ENCODE measurements around the genes NCAN, GMIP and ZNF492.

- PRO-cap: no peak
- RAMPAGE, long total RNA, 2 experiments: no peak in any of the 2 experiments
Measured at GRCh38 chr19:19211619-19212246, at the start of gene NCAN. NCAN (plus strand) TSS chr19:19211958.

- PRO-cap: no peak
- RAMPAGE, long total RNA, 2 experiments: no peak in any of the 2 experiments
Measured at GRCh38 chr19:19460071-19460751, 54.7 kb downstream of the GATAD2A start.

DNA sequence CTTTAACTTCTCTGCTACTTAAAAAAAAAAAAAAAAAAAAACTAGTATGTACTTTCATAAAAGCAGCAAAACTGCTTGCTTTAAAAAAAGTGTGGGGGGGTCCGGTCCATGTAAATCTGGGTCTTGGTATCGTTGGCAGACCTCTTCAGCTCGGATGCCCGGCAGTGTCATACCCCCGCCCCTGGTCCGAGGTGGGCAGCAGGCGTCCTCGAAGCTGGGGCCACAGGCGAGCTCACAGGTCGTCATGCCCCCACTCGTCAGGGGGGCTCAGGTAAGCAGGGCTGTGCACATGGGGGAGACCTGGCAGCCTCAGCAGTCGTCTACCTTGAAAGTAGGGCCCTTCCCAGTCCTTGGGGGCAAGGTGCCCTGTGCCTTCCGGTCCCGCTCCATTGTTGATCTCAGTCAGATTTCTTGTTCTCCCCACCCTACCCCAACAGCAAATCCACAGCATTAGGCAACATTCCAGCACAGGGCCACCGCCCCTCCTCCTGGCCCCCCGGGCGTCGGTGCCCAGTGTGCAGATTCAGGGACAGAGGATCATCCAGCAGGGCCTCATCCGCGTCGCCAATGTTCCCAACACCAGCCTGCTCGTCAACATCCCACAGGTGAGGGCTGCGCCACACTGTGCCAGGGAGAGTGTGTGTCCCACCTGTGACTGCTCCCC is 19.6 kb downstream of the TSSK6 start:
- PRO-cap: no peak
- RAMPAGE, long total RNA, 2 experiments: no peak in any of the 2 experiments

DNA sequence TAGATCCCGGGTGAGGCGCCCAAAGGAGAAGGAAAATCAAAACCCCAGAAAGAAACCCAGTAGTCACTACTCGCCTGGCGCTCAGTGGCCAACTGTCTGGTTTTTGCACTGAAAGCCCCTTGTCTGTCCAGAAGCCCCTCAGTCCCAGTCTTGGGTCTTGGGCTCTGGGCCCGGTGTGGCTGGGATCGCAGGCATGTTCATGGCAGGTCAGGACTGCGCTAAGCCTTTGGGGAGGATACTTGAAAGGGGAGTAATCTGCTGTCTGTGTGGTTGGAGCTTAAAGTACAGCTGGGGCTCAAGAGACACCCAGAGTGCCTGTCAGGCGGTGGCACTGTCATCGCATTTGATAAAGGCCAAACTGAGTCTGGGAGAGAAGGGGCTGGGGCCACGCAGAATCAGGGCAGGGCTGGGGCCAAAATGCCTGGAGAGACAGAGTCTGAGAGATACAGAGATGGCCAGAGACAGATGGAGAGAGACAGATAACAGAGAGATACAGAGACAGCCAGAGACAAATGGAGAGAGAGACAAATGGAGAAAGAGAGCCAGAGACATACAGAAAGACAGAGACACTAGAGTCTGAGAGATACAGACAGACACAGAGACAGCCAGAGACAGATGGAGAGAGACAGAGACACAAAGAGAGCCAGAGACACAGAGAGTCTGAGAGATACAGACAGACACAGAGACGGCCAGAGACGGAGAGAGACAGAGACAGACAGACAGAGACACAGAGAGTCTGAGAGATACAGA is 4.2 kb upstream of the CILP2 start:
- PRO-cap: no peak
- RAMPAGE, long total RNA, 2 experiments: no peak in any of the 2 experiments

- PRO-cap: no peak
- RAMPAGE, long total RNA, 2 experiments: no peak in any of the 2 experiments
Measured at GRCh38 chr19:19615187-19615562, 3.3 kb downstream of the PBX4 start.

DNA sequence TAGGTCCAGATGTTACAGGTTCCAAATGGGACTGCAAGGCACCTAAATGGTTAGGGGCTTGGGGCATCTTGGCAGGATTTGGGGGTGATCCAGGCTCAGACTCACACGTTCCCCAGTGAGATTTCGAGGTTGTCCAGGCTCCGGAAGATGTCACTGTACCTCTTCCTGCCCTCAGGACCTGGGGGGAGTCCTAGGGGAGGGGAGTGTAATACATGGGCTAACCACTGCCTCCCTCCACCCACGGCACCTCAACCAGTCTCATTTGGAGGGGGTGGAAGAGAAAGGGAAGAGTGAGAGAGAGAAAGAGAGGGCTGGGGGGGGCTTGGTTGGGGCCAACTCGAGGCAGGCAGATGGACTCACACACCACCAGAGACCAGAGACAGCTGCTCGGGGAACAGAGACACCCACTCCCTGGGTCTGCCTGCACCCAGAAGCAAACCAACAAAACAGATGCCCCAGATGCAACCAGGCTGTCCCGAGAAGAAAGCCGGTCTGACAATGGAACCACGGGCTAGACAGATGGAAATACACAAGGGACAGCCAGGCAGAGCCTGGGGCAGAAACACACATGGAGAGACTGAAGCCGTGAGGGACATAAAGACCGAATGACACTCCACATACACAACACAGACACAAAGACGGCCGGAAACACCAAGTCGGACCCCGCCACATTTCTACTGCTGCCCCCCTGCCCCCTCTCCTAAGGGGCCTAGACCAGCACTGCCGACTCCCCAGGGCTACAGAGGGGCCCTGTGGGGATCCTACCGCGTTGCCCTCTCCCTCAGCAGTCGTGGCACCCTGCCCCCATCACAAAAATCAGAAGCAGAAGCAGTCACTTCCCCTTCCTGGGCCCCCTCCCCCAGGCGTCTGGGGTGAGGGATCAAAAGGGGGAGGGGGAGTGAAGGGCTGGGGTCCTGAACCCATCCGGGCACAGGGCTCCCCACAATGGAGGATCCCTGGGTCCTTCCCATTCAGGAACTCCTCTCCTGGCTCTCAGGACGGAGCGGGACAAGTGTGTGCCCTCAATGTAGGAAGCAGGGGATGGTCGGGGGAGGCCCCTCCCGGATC is 693 bp downstream of the GMIP start:
- PRO-cap: no peak
- RAMPAGE, long total RNA, 2 experiments: no peak in any of the 2 experiments

GRCh38 chr19:19643498-19643845 is at the start of gene GMIP:
GMIP (minus strand) TSS chr19:19643657.
- PRO-cap: bidirectional peak, plus-strand start at chr19:19643736, minus-strand start at chr19:19643608
- RAMPAGE, long total RNA, 2 experiments: start-site peak on the minus strand in 2 of 2 experiments, at chr19:19643616-19643642 at its widest, 22 to 23 reads per replicate

DNA sequence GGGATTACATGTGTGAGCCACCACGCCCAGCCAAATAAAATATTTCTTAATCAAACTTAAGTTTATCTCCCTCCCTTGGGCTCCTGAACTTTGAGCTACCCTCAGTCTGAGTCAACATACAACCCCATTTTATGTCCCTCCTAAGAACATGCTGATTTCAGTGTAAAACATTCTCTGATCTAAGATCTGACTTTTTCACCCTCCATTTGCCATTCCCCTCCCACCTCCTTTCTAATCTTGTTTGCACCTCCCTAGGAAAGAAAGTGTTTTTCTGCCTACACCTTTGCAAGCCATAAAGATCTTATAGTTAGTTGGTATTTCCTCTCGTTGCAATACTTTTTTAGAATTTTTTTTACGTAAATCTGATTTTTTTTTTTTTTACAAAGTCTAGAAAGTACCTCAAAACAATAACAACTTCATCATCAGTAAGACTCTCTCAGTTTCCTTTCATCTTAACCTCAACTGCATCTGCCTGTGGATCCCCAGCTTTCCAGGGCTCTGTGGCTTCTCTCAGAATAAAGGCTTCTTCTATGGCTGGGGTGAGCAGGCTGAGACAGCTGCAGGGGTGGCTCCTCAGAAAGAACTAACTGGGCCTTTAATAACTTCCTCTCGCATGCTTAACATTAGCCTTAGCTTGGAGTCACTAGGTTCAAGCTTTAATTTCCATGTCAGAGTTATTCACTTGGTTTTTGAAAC is 4.3 kb downstream of the ZNF506 start:
- PRO-cap: no peak
- RAMPAGE, long total RNA, 2 experiments: no peak in any of the 2 experiments

DNA sequence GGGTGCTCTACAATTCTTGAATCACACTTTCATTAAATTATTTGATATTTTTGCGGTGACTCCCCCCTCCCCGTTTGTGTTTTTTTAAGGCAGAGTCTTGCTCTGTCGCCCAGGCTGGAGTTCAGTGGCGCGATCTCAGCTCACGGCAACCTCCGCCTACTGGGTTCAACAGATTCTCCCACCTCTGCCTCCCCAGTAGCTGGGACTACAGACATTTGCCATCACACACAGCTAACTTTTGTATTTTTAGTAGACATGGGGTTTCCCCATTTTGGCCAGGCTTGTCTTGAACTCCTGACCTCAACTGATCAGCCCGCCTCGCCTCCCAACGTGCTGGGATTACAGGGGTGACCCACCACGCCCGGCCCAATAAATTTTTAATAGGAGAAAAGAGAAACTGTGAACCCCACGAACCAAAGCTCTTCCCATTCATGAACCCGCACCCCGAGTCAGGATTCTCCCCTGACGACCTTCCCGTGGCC is 677 bp downstream of the ZNF506 start:
- PRO-cap: no peak
- RAMPAGE, long total RNA, 2 experiments: no peak in any of the 2 experiments

GRCh38 chr19:20151708-20152190 is 15.3 kb upstream of the ZNF486 start:
- PRO-cap: no peak
- RAMPAGE, long total RNA, 2 experiments: no peak in any of the 2 experiments

- PRO-cap: no peak
- RAMPAGE, long total RNA, 2 experiments: no peak in any of the 2 experiments
Measured at GRCh38 chr19:20154489-20155199, 12.4 kb upstream of the ZNF486 start.

- PRO-cap: no peak
- RAMPAGE, long total RNA, 2 experiments: no peak in any of the 2 experiments
Measured at GRCh38 chr19:20260706-20261042, 93.7 kb downstream of the ZNF486 start.

GRCh38 chr19:20664386-20664912 is 3.1 kb upstream of the ZNF626 start:
- PRO-cap: no peak
- RAMPAGE, long total RNA, 2 experiments: no peak in any of the 2 experiments

DNA sequence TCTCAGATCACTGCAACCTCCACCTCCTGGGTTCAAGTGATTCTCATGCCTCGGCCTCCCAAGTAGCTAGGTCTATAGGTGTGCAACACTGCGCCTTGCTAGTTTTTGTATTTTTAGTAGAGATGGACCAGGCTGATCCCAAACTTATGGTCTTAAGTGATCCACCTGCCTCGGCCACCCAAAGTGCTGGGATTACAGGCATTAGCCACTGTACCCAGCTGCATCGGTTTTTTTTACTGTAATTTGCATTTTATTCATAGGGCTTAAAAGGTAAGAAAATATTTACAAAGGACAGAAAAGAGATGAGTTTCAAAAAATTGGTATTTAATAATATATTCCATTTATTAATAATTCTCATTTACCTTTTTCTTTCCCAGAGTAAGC is 6.2 kb upstream of the ZNF626 start:
- PRO-cap: no peak
- RAMPAGE, long total RNA, 2 experiments: no peak in any of the 2 experiments

DNA sequence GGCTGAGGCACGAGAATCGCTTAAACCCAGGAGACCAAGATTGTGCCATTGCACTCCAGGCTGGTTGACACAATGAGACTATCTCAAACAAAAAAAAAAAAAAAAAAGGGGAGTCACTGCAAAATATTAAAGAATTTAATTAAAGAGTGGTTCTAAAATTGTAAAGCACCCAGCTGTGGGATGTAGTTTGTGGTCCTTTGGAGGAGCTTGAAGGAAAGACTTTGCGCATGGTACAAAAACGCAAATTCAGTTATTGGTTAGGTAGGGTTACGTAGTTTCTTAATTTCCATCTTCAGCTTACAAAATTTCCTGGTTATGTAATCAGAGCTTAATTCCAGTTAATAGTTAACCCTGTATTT is 932 bp downstream of the ZNF429 start:
- PRO-cap: unidirectional peak, minus-strand start at position 252 of the sequence
- RAMPAGE, long total RNA, 2 experiments: no peak in any of the 2 experiments

DNA sequence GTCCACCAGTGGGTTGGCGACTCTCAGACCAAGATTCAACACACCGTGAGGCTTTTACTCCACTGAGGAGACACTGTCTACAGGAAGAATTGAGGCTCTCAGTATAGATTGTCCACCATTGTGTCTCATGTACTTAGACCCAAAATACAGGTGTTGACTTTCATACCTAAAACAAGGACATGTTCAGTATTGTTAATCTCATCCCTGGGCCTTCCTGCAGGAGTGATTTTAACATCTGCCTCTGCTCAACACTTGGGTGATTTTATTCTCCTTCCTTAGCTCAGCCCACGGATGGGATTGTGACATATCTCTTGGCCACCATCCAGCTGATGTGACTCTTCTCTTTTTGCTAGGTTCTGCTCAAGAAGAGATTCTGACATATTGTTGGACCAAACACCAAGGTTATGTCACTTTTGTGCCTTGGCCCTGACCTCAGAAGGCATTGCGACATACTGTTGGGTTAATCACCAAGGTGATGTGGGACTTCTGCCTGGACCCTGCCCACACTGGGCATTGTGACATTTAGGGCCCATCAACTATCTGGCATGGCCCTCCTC is 88.4 kb downstream of the ZNF429 start:
- PRO-cap: no peak
- RAMPAGE, long total RNA, 2 experiments: no peak in any of the 2 experiments

- PRO-cap: unidirectional peak, minus-strand start at chr19:21678132
- RAMPAGE, long total RNA, 2 experiments: start-site peak on the minus strand in 2 of 2 experiments, at chr19:21678236-21678279 at its widest, 7 to 30 reads per replicate
Measured at GRCh38 chr19:21677772-21678590, 89.4 kb downstream of the ZNF100 start.

- PRO-cap: unidirectional peak, minus-strand start at chr19:22634131
- RAMPAGE, long total RNA, 2 experiments: no peak in any of the 2 experiments
Measured at GRCh38 chr19:22633897-22634465, at the start of gene ZNF492. ZNF492 (plus strand) TSS chr19:22634324.

DNA sequence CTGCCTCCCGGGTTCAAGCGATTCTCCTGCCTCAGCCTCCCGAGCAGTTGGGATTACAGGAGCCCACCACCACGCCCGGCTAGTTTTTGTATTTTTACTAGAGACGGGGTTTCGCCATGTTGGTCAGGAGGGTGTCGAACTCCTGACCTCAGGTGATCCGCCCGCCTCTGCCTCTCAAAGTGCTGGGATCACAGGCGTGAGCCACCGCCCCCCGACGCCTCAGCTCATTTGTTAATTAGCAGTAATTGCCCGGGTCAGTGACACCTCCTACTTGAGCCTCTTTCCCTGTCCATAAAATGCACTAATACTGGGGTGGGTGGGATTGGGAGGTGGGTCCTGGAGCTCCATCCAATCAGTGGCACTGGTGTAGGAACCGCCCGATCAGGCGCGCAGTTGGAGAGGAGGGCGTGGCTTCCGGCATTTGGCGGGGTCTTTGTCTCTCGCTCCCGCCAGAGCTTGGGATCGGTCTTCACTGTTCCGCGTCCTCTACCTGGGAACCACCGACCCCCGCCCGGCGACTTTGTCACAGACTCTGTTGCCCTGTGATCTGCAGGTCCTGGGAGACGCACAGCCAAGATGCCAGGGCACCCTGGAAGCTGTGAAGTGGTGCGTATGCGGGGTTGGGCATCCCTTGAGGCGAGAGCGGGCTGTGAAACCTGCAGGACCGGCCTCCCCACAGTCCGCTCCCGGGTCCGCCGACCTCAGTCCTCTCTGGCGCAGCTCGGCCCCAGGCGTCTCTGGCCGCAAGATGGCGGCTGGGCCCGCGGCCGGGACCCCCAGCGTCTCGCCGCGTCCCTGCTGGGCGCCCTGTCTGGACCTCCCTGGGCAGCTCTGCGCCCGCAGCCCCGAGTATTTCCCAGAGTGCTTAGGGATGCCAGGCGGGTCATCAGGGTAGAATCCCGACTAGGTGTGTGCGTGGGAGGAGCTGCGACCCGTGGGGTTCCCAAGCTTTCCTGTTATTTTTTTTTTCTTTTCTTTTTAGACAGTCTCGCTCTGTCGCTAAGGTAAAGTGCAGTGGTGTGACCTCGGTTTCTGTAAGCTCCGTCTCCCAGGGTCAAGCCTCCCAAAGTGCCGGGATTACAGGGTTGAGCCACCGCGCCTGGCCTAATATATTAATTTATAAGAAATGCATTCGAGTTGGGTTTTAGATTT is 41.7 kb upstream of the ZNF730 start:
- PRO-cap: no peak
- RAMPAGE, long total RNA, 2 experiments: no peak in any of the 2 experiments

- PRO-cap: no peak
- RAMPAGE, long total RNA, 2 experiments: no peak in any of the 2 experiments
Measured at GRCh38 chr19:24093364-24093934, 6.5 kb downstream of the ZNF254 start.